ENCODE data around the gene CALML3.

- RRBS = no CpG with 5 or more reads among the region's 6 CpGs
These were observed 453.5 kb upstream of the AKR1E2 start for GRCh38 chr10:4372478-4373010.

GRCh38 chr10:4780555-4781128 is 45.4 kb upstream of the AKR1E2 start:
- RRBS = no CpG with 5 or more reads among the region's 6 CpGs

DNA sequence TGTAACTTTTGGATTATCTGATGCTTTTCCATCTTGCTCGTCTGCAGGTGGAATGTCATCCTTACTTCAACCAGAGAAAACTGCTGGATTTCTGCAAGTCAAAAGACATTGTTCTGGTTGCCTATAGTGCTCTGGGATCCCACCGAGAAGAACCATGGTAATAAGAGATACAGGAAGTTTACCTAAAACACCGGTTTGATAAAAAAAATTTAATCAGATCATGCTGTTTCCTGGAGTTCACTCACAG is 8.9 kb downstream of the AKR1C1 start:
- RRBS = no CpG with 5 or more reads among the region's 3 CpGs

DNA sequence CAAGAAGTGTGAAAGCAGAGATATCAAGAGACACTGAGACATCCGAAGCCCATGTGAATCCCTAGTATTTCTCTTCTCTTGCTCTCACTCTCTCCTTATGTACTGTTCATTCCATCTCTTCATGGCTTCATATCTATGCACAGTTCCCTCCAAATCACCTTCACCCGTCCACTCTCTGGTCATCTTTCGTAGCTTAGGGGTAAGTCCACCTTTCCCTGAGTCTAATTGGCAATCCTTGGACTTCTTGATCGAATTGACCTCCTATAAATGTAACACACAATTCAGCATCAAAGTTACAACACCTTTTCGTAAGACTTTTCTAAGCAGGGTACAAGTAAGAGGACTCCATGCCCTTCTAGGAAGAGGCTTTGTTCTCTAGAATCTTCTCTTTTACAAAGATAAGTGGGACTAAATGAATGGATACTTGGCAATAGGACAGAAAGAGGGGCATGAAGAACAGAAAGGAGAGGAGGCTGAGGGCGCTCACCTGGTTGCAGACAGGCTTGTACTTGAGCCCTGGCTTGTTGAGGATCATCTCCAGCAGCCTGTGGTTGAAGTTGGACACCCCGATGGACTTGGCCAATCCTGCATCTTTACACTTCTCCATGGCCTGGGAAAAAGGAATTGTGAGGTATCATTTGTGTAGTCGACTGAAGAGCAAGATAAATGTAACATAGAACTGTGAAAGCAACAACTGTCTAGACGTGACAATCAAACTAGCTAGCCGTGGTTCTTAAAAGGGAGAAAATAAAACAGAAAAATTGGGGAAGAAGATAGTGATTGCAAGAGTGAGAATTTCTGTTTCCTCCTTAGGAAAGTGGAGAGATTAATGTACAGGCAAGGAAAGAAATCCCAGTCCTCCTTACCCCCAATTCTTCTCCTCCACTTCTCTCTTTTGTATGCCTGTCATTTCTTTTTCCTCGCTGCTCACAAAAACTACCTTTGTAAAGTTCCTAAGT is 5.2 kb downstream of the AKR1C2 start:
- RRBS = no CpG with 5 or more reads among the region's 11 CpGs

- RRBS = no CpG with 5 or more reads among the region's 2 CpGs
These were observed 1.6 kb downstream of the AKR1C2 start for GRCh38 chr10:5002080-5002418.

DNA sequence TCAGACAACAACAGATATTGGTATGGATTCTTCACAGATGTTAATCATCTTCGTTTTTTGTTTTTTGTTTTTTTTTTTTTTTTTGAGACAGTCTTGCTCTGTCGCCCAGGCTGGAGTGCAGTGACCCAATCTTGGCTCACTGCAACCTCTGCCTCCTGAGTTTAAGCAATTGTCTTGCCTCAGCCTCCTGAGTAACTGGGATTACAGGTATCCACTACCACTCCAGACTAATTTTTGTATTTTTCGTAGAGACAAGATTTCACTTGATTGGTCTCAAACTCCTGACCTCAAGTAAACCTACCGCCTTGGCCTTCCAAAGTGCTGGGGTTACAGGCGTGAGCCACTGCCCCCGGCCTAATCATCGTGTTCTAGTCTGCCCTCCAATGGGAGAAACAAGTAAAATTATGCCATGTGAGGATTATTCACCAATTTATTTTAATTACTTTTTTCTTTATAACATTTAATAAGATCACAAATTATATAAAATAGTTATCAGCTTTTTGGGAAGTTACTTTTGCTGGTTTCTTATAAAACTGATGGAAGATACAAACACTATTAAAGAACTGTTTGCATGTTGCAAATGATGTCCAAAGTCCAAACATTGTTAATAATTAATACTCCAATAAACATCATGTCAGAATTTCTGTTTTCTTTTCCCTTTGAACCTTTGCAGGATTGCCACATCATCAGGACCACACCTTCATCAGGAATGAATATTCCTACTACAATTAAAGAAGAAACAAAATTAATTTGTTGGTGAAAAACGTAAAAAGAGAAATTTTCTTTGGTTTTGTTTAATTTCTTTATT is 877 bp upstream of the AKR1C4 start:
- RRBS = no CpG with 5 or more reads among the region's 8 CpGs

- RRBS = no CpG with 5 or more reads among the region's 7 CpGs
These were observed 4.2 kb upstream of the CALML5 start for GRCh38 chr10:5503436-5504038.

DNA sequence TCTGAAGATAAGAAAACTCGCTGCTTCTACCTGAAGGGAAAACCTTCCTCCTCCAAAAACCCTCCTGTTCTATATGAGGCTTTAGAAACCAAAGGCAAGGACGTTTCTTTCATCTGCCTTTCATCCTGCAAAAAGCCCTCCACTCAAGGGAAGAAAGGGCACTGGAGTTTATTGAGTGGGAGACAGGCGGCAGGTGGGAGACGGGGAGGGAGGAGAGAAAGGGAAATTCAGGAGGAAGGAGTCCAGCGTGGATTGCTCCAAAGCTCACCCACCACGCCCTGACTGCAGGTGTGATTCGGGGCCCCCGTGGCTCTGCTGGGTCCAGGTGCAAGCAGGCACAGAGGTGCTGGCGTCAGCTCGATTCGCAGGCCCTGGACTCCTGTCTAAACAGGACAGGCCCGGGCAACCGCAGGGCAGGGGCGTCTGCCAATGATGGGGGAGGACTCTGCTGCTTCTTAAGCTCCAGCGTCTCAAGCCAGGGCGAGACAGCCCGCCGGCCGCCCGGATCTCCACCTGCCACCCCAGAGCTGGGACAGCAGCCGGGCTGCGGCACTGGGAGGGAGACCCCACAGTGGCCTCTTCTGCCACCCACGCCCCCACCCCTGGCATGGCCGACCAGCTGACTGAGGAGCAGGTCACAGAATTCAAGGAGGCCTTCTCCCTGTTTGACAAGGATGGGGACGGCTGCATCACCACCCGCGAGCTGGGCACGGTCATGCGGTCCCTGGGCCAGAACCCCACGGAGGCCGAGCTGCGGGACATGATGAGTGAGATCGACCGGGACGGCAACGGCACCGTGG is at the start of gene CALML3:
Gene CALML3, plus strand, starts transcription at position 483 of the 800 bp plus-strand sequence.
- RRBS = 77% methylated on average over 4 of the region's 37 CpGs

DNA sequence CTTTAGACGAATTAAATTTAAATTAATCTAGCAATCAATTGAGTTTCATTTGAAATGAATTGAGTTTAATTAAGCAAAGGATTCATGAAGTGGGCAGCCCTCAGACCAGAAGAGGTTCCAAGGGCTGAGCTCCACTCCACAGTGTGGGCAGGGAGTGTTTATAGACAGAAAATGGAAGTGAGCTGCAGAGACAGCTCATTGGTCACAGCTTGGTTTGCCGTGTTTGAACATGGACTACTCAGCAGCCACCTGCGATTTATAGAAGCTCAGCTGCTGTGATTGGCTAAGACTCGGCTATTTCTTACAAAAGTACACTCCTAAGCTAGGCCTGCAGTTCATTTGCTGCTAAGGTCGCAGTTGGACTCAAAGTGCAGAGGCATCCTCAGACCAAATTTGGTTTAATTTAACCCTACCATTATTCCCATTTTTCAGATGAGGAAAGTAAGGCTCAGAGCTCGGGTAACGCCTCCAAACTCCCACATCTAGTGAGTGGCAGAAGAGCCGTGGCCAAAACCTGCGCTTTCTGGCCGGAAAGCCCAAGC is 24.9 kb downstream of the CALML3 start:
- RRBS = no CpG with 5 or more reads among the region's 10 CpGs

- RRBS = no CpG with 5 or more reads among the region's 16 CpGs
These were observed 26.2 kb downstream of the CALML3 start for GRCh38 chr10:5550734-5551551.

GRCh38 chr10:5595647-5596560 is 70.5 kb downstream of the ASB13 start:
- RRBS = no CpG with 5 or more reads among the region's 19 CpGs

DNA sequence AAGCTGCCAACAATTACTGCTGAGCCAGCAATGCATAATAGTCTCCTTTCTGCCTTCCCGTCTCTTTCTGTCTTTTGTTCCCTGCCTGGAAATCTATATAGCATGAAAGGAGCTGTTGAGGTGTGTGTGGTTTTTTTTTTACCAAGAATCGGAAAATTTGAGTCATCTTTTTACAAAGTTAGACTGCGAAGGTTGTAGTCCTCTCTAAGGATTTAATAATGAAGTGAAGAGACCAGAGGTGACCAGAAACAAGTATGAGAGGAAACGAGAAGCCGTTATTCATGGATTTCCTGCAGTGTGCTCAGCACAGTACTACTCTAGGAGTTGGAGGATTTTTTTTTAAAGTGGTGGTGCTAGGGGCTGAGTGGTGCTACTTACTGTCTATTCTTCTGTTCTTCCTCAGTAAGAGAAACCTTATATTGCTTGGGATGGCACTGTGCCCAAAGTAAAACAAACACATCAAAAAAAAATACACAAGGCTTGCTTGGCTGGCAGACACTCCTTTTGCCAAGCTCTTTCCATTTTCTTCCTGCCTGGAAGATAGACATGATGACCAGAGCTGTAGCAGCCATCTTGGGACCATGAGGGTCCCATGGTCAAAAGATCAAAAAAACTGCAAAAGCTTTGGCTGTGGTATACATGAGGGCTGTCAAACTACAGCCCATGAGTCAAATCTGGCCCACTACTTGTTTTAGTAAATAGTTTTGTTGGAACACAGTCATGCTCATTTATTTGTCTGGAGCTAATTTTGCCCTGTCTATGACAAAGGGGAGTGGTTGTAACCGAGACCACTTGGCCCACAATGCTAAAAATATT is 37.3 kb downstream of the ASB13 start:
- RRBS = no CpG with 5 or more reads among the region's 6 CpGs

- RRBS = no CpG with 5 or more reads among the region's 11 CpGs
These were observed 56.1 kb downstream of the GDI2 start for GRCh38 chr10:5756914-5757789.

DNA sequence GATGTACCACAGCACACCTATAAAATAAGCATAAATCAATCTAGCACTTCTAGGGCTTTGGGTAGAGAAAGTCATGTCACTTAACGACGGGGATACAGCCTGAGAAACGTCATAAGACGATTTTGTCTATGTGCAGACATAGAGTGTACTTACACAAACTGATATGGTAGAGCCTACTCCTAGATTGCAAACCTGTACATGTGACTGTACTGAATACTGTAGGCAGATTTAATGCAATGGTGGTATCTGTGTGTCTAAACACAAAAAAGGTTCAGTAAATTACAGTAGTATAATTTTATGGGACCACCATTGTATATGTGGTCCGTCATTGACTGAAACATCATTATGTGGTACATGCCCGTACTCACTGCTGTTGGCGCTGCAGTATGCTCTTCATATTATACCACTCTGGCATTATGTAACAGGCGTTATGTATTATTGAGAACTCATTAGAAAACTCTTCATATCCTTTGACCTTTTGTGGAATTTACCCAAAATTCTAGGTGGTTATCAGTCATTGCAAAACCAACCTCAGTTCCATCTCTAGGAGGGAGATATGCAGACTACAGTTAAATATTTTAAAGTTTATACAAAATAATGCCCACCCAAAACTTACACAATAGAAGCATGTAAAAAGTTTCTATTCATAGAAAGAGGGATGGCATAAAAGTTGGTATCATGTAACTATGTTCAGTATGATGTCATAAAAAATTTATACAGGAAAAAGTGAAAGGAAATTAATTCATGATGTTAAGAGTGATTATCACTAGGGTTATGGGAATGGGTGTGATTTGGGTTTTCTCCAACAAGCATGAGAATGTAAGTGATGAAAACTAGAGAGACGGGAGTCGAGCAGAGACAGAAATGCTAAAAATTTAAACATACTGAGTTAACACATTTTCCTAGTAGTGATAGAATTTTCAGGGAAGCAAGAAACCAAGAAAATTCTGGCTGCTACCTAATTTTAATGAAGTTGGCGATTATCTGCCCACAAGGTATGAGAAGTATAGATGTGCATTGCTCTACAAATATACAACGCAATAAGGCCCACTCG is 52.9 kb downstream of the GDI2 start:
- RRBS = no CpG with 5 or more reads among the region's 13 CpGs

GRCh38 chr10:5813989-5815116 is 1.1 kb upstream of the GDI2 start:
- RRBS = 2% methylated on average over 1 of the region's 17 CpGs

DNA sequence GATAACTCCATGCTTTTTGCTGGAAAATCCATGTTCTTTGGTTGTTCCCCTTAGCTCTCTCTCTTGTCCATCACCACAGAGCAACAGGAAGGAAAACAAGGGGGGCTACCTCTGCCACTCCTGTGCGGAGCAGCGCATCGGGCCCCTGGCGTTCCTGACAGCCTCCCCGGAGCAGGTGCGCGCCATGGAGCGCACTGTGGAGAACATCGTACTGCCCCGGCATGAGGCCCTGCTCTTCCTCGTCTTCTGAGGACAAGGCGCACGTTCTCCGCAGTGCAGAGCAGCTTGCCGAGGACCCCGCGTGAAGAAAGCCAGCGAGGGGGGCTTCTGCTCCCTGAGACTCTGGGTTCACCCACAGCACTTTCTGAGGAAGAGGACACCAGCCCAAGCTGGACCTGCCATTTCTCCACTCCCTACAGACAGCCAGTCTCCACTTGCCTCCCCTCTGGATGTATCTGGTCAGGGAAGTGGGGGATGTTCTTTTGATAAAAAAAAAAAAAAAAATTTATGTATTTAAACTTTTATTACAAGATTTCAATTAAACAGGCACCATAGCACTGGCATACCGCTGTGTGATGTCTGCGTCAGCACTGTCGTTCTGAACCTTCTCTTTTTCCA is 40.2 kb downstream of the IL15RA start:
- RRBS = 97% methylated on average over 6 of the region's 21 CpGs

GRCh38 chr10:6086203-6087100 is 2.4 kb upstream of the RBM17 start:
- RRBS = no CpG with 5 or more reads among the region's 21 CpGs

- RRBS = no CpG with 5 or more reads among the region's 9 CpGs
These were observed 1.6 kb downstream of the RBM17 start for GRCh38 chr10:6090269-6090984.

- RRBS = no CpG with 5 or more reads among the region's 12 CpGs
These were observed 23.3 kb downstream of the RBM17 start for GRCh38 chr10:6112181-6112542.

- RRBS = no CpG with 5 or more reads among the region's 3 CpGs
These were observed 25.0 kb downstream of the RBM17 start for GRCh38 chr10:6113712-6114271.

All from T47D (cell line).